Sciatic nerve (tissue), 1 donor: Measurements from ENCODE around the gene ARHGEF1.

DNA sequence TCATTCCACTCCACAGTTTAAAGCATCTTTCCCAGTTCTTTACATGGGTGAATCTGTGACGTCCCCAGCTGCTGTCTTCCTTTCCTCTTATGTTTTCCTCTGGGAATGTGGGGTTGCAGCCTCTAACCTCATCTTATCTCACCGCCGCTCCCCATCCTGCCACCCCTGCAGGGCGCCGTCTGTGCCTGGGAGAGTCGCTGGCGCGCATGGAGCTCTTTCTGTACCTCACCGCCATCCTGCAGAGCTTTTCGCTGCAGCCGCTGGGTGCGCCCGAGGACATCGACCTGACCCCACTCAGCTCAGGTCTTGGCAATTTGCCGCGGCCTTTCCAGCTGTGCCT is 13.5 kb downstream of the CYP2F1 start:
- PRO-cap, result no peak

DNA sequence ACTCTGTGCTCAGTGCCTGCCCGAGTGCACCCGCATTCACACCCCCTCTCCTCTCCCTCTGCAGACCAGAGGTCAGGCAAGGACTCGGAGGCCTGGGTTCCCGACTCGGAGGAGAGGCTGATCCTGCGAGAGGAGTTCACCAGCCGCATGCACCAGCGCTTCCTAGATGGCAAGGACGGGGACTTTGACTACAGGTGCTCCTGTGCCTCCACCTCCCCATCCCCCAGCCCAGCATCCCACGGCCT is 10.2 kb downstream of the CCDC97 start:
- PRO-cap, result no peak

- PRO-cap, result no peak
These were observed 10.8 kb downstream of the CCDC97 start for GRCh38 chr19:41320522-41321448.

- PRO-cap, result no peak
These were observed 11.7 kb downstream of the CCDC97 start for GRCh38 chr19:41321449-41322354.

DNA sequence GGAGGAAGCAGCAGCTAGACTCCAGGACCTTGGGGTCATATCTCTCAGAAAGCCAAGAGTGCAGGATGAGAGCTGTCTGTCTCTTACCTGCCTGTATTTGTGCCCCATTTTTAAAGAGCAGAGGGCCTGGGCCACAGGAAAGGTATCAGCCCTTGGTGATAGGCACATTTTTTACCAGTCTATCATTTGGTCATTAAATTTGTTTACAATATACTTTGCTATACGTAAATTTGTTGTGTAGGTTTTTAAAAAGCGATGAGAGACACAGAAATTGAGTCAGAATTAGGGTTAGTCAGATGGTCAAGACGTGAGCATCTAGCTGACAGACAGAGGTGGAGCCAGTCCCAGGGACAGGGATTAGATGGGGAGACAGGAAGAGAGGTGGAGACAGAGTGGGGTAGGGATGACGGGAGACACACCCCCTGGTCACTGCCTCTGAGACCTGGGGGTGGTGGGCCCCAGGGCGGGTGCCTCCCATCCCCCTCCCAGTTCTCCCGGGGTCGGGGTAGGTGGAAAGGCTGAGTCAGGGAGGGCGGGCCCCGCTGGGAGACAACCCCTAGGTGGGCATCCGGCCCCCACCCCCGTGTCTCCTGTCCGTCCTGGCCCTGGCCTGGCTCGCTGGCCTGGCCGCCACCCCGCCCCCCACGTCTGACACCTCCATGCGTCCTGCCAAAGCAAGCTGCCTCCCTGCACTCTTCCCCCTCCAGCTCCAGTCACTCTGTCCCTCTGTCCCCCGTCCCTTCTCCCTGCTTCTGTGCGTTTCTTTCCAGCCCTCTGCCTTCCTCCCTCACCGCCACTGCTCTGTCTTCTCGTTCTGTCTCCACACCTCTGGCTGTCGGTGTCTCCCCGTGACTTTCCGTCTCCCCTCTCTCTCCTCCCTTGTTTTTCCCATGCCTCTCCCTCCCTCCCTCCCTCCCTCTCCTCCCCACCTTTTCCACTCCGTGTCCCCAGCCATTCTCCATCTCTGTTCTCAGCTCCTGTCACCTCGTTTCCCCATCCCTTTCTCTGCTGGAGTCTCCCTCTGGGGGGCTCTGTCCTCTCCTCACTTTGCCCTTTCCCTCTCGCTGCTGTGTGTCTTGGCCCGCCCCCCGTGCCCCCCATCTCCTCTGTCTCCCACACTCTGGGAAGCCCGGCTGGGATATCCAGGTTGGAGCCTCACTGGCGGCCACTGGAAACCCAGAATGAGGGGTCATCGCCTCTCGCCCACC is 15.1 kb downstream of the CCDC97 start:
- PRO-cap, result unidirectional peak, plus-strand start at position 390 of the sequence

DNA sequence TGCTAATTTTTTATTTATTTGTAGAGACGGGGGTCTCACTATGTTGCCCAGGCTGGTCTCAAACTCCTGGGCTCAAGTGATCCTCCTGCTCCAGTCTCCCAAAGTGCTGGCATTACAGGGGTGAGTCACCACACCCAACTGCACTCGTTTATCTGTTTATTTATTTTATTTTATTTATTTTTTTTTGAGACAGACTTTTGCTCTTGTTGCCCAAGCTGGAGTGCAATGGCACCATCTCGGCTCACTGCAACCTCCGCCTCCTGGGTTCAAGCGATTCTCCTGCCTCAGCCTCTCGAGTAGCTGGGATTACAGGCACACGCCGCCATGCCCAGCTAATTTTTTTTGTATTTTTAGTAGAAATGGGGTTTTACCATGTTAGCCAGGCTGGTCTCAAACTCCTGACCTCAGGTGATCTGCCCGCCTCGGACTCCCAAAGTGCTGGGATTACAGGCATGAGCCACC is 3.6 kb downstream of the B9D2 start:
- PRO-cap, result no peak

DNA sequence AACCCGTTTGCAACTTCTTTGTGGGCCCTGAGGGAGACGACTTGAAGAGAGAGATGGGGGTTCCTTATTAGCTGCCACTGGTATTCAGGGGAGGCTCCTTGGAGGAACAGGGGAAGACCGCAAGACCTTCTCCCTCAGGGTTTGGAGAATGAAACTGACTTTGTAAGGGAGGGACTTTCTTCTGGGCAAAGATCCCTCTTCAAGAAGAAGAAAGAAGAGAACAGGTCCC is 439 bp downstream of the BCKDHA start:
- PRO-cap, result no peak

GRCh38 chr19:41405557-41406254 is 8.1 kb downstream of the BCKDHA start:
- PRO-cap, result unidirectional peak, plus-strand start at chr19:41406052

- PRO-cap, result no peak
These were observed 6.6 kb downstream of the B3GNT8 start for GRCh38 chr19:41420329-41421164.

DNA sequence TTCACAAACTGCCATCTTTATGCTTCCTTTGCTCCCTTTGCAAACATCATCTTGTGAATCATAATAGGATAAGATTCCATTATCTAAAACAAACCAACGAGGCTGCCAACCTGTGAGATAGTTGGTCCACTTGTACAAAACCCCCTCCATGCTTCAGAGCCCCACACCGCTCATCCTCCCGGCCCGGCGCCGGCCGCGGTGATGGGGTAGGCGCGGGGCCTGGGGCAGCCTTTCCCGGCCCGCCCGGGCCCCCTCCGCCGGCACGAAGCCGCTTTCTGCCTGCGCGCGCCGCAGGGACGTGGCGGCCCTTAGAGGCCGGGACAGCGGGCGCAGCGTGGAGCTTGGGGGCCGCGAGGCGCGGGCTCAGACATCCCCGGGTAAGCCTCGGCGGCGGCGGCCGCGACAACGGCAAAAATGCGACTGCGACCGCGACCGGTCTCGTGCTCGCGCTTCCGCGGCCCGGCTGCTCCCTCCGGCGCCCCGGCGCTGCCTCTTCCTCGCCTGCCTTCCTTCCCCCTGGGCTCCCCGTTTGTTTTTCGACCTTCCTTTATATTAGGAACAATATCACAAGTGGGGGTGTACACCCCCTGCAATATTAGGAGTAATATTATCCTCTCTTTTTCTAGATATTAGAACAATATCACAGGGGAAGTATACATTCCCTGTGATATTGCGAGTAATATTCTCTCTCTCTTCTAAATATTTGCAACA is 54.0 kb upstream of the CEACAM21 start:
- PRO-cap, result unidirectional peak, minus-strand start at position 537 of the sequence

DNA sequence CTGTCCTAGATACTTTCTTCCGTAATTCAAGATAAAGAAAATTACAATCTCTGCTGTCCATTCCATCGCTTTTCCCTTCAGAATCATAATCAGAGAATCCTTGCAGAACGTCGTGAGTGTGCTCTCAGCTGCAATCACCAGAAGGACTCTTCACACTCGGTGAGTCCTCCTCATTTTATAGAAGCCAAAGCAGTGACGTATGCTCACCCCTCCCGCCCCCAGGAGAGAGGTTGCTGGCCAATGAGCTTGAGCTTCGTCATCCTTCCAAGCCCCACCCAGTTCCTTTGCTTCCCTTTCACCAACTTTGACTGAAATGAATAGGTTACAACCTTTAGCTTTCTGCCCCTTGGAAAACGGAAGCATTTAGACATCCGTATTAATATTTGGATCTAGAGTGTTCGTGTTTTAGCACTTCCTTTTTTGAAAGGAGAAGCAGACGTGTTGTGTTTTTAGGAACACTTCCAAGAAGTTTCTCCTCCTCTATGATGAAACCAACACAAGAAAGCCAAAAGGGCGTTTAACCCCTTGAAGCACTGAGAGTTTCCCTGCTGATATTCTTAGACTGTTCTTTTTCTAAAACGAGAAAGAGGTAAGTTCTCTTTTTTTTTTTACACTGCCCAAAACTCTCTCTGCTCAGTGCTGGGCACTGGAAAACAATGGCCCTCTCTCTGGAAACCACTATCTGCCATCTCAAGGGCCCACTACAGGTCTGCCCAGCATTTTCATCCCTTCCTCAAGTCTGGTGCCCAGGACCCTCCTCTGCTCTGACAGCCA is 44.4 kb upstream of the CEACAM21 start:
- PRO-cap, result unidirectional peak, minus-strand start at position 149 of the sequence

DNA sequence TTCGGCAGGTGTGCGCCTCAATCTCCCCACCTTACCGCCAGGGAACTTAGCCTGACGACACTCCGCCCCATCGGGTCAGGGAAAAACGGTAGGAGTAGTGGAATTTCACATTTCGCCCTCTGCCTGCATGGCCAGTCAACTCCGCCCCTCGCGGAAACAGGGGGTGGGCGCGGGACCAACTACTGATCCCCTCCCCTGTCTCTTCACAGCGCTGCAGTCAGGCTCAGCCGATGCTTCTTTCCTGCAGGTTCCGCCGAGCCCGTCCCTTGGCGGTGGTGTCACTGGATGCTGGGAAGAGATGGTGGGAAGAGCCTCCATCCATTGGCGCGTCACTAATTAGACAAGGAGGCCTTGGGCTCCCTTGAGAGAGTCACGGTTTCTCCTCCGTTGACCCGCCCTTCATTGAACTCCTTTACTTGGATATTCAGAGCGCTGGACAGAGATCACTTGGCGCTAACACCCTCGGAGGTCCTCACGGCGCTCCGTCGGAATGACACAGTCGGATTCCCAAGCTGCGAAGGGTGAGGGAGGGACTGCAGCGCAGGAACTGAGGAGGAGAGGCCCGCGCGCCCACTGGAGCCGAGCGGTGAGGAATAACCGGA is 11.4 kb upstream of the CEACAM21 start:
- PRO-cap, result no peak

DNA sequence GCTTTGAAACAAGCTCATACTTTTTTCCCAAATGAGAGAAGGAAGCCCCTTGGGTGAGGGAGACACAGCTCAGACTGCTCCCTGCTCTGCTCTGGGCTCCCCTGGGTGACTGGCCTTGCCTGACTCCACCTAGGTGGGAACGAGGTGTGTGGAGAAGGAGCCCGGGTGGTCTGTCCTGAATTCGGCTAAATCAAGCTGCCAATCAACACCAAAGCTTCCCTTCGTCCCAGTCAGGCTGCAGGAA is 7.8 kb downstream of the CEACAM5 start:
- PRO-cap, result no peak

- PRO-cap, result no peak
These were observed 20.8 kb upstream of the CEACAM6 start for GRCh38 chr19:41734163-41735213.

DNA sequence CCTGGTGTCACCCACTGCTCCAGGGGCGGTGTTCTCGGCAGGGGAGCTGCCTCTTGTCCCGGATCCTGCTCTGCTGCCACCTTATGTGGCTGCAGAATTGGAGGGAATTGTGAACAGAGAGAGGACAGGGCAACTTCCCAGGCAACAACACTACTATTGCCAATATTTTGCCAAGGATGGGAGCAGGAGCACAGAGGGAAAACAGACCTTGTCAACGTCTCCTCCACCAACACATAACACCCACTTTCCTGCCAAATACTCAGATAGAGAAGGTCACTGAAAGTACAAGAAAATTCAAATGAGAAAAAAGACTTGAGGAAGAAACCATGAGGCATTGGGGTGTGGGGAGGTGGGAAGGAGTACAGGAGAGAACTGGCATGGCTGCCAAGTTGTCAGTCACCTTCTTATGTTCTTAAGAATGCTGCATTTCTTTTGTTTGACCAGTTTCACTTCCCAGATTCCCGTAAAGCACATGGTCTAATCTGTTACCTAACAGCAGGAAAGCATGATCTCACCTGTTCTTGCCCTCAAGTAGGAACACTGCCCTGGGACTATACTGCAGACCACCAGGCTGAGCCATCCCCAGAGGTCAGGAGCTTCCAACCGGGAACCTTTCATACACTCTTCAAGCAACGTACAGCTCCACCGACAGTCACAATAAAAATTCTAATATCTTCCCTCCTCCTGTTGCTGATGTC is 4.7 kb upstream of the CEACAM6 start:
- PRO-cap, result bidirectional peak, plus-strand start at position 556 of the sequence, minus-strand start at position 235 of the sequence

DNA sequence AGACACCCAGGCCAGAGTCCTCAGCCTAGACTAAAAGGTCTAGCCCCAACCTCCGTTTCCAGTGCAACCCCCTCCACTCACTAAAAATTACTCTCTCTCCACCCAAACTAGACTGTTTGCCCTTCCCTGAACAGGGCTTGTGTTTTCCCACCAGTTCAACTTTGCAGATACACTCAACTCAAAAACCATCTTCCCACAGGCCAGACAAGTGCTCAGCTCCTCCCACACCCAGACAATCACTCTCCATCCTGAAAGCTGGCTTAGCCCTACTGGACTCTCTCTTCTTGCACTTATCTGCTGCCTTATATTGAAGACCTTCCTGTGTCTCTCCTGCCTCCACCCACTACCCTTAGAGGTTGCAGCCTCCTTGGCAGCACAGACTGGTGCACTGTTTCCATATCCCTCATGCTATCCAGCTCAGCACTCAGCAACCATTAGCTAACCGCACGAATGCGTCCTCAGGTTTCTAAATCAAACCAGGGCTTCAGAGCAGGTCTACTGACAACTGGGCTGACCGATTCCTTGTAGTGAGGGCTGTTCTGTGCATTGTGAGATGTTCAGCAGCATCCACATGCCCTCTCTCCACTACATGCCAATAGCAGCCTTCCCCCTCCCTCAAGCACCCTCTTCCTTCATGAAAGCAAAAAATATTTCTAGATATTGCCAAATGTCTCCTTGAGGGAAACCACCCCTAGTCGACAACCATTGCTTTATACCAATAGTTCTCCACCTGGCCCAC is 2.8 kb upstream of the CEACAM6 start:
- PRO-cap, result no peak

DNA sequence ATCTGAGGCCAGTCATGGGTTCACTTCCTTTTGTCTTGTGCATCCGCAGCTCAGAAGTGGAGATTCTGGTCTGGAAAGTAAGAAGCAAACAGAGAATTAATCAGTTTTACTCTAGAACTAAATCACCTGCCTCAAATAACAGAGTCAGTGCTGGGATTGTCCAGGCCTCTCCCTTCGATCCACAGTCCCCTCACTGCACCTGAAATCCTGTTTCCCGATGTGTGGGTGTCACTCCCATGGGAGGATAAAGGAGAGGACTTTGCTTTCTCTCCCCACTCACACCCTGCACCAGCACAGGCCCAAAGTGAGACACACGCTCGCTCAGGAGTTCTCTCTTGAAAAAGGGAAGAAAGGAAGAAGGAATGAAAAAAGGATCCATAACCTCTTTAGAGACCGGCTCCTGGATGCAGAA is 2.7 kb downstream of the CEACAM6 start:
- PRO-cap, result no peak

DNA sequence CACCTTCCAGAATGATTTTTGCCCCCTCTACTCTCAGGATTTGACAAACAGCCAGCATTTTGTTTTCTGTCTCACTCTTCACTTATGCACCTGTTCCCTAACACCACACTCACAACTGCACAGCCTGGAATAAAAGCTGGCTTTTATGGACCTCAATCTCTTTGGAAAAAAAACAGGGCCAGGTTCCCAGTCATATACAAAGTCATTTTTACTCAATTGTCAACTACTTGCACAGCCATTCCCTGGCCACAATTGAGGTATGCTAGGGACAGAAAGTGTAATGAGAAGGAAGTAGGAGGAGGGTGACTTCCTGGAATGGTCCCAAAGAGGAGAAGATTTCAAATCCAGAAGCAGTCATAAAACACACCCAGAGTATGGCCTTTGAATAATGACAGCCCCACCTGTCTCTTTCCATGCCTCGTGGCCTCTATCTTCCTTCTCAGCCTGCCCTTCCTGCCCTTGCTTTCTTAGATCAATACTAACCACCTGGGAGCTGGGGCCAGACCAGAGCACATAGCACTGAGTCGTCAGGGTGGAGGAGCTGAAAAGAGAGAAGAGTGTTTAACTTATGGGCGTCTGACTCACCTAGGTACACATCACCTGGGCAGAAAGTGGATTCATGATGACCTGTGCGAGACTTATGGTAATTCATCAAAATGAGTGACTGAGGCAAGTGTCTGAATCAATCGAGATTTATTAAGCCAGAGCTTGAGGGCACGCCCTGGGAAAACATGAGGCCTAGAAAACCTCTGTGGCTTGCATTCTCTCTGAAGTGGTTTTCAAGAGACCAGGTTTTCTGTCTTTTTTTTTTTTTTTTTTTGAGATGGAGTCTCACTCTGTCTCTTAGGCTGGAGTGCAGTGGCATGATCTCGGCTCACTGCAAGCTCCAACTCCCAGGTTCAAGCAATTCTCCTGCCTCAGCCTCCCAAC is 19.1 kb downstream of the CEACAM6 start:
- PRO-cap, result no peak

DNA sequence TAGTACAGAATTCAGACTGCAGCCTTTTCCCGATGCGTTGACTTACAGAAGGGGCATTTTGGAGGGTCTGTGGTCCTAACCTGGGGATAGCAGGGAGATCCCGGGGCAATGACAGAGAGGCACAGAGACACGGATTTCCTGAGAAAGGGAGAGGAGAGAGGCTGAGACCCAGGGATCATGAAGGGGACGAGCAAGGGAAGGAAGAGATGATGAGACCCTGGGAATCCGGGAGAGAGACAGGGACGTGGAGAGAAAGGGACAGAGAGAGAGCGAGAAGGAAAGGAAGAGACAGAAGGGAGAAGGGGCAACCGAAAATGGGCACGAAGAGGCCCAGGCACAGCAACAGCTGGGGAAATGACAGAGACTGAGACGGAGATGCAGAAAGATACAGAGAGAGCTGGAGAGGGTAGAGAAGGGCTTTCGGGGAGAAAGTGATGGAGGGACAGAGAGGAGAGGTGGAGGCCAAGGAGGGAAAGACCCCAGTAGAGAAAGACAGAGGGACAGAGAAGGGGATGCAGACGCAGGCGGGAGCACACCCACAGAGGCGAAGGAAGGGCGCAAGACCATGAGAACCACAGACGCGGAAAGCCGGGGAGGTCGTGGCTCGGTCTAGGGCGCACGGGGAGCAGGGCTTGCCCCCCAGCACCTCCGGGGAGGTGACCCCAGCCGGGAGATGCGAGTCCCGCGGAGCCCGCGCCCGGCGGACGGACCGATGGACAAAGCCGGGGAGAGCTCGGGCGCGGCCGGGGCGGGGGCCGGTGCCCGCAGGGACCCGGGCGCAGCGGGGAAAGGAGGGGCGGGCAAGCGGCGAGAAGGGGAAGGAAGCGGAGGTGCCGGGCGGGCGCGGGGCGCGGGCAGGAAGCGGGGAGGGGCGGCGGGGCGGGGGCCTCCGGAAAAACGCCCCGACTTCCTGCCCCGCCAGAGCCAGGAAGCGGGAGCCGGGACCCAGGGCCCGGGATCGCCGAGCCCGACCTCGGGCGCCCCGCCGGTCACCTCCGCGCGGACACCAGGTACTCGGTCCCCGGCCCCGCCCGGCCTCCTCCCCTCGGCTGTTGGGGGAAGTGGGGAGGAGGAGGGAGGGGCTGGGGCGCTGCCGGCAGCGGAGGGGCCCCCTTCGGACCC is at the start of gene ARHGEF1:
ARHGEF1 (plus strand) TSS at position 905 of the 1,122 bp plus-strand sequence.
- PRO-cap, result bidirectional peak, plus-strand start at position 921 of the sequence, minus-strand start at position 863 of the sequence

DNA sequence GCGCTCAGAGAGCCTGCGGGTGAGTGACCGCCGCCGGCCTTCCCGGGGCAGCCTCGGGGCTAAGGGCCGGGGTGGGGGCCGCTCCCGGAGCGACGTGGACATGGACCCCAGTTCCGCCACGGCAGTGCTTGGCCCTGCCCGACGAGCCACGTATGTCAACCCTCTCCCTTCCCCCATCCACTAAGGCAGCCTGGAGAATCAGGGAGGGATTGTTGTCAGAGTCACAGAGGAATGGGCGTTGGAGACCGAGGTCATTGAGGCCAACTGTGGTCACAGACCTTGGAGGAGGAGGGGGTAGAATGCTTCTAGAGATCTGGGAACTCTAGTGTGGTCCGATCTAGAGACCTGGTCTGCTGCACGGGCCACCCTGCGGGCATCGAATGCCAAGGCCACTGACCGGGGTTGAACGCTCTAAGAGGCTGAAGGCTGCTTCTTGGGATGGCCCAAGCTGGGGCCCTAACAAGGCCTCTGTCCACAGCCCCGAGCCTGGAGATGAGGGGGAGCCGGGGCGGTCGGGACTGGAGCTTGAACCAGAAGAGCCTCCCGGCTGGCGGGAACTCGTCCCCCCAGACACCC is 15.1 kb downstream of the ARHGEF1 start:
- PRO-cap, result no peak